ENCODE measurements around a stretch of chr21.

DNA sequence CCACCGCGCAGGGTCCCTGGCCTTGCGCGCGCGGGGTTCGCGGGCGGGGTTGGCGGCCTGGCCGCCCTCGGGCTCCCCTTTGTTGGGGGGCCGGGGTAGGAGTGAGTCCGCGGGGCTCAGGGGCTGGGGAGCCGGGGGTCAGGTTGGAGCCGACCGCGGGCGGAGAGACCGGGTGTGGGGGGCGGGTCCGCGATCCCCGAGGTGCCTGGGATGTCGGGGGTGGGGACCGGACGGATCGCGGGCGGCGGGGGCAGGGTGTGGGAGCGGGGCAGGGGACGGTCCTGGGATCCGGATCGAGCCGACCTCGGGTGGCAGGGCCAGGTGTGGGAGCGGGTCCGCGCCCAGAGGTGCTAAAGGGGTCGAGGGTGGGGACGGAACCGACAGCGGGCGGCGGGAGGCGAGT lies 4410.0 kb upstream of the TPTE start:
- RRBS = no CpG with 5 or more reads among the region's 48 CpGs

GRCh38 chr21:8397384-8397817 lies 2124.0 kb upstream of the TPTE start:
- RRBS = no CpG with 5 or more reads among the region's 74 CpGs

GRCh38 chr21:8991358-8991936 lies 1529.9 kb upstream of the TPTE start:
- RRBS = no CpG with 5 or more reads among the region's 11 CpGs

GRCh38 chr21:9000278-9001304 lies 1520.8 kb upstream of the TPTE start:
- RRBS = no CpG with 5 or more reads among the region's 4 CpGs

GRCh38 chr21:14121706-14122098 lies 89.1 kb downstream of the LIPI start:
- RRBS = no CpG with 5 or more reads among the region's 5 CpGs

- RRBS = no CpG with 5 or more reads among the region's 19 CpGs
Measured at GRCh38 chr21:14281060-14282016, 65.4 kb downstream of the RBM11 start.

DNA sequence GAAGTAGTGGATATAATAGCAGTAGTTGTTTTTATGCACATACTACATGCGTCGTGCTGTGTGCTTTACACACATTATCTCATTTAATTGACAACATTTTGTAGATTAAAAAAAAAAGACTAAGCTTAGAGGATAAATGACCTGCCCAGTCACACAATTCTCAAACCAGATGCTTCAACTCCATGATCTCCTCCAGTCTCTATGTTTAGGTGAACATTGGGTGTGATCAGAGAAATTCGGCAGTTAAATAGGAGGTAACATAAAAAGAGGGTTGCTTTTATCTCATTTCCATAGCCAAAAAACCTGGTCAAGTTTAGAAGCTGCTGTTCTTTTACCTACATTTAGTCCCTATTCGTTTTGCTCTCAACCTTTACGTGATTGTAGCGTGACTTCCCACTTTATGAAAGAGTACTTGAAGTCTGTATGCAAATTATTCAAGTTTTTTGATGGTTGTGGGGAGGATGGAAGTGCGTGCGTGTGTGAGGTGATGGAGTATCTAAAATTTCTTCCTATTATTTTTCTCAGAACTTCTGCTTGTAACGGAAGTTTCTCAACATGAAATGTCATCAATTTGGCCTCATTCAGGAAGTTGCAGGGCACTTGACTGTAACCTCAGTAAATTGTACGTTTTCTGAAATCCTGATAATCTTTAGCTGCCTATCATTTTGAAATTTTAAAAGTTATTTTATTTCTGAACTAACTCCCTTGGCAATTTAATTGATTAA lies 64.1 kb downstream of the SAMSN1 start:
- RRBS = no CpG with 5 or more reads among the region's 10 CpGs

GRCh38 chr21:14691875-14692484 lies 145.9 kb upstream of the SAMSN1 start:
- RRBS = no CpG with 5 or more reads among the region's 7 CpGs

DNA sequence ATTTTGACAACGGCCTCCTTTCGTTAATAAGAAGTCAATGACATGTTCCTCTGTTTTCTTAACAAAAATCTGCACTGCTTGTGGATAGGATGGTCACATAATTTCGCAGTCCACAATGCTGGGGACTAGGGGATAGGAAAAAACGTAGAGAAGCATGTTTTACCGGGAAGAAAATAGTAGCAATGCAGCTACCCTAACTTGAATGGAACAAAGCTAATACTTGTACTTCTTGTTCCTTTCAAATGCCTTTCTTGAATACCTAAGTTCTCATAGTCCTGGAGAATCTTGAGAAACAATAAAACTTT lies 195.9 kb downstream of the NRIP1 start:
- RRBS = no CpG with 5 or more reads among the region's 5 CpGs

DNA sequence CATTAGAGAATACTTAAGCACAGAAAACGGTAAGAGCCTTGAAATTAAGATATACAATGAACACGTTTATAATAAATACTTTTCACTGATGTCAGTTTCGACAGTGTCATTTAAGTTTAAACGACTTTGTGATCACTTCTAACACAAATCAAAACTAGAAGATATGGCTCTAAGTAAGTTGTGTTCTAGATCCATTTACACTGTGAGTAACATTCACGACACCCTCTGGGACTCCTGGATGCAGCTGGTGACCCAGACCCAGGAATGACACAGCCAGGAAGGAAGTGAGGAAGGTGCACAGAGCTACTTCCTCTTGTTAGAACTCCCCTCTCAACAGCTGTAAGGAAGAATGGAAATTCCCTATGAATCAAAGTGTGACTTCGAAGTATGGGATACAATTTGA lies 185.5 kb downstream of the NRIP1 start:
- RRBS = no CpG with 5 or more reads among the region's 6 CpGs

- RRBS = no CpG with 5 or more reads among the region's 8 CpGs
Measured at GRCh38 chr21:14964751-14965705, 99.8 kb downstream of the NRIP1 start.

DNA sequence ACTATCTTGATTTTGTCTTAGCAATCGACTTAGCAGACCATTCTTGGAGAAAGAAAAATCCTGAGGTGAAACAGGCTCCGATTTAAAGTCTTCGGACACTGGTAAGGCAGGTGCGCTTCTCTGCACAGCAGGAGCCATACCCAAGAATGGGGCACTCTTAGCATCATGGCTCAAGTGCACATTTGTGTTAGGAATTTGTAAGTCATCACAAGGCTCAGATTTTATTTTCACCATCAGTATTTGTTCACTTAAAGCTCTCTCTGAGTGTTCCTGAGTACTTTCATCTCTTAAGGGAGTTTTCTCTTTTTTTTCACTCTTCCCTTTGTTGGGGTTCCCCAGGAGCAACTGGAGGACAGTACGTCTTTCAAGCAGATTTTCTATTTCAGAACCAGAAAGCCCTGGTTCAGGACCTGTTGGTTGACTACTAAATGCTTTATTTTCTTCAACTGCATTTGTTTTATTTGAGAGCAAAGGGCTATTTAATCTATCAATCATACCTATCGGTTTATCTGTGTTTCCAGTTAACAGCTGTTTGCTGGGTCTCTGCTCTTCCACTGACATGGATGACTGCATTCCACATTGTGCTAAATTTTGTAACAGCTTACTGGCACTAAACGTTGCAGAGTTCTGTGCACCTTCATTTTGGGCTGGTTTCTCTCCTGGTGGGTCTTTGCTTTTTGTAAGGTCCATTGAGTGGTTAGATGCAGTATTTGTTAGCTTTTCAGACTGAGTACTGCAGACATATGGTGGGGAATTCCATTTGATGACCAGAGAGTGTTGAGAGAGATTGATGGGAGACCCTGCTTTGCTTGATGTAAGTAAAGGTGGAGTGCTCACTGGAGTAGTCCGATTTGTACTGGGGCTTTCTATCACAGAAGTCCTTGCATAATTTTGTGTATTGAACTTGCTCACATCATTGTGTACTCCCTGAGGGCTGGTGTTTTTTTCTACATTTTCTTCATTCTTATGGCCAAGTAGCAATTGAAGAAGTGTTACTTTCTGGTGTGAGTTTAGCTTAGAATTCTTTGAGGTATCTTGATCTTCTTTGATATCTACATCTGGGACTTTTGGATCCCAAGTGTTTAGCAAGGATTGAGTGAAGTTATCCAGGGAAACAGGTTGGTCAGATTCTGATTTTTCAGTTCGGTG lies 98.7 kb downstream of the NRIP1 start:
- RRBS = no CpG with 5 or more reads among the region's 9 CpGs

DNA sequence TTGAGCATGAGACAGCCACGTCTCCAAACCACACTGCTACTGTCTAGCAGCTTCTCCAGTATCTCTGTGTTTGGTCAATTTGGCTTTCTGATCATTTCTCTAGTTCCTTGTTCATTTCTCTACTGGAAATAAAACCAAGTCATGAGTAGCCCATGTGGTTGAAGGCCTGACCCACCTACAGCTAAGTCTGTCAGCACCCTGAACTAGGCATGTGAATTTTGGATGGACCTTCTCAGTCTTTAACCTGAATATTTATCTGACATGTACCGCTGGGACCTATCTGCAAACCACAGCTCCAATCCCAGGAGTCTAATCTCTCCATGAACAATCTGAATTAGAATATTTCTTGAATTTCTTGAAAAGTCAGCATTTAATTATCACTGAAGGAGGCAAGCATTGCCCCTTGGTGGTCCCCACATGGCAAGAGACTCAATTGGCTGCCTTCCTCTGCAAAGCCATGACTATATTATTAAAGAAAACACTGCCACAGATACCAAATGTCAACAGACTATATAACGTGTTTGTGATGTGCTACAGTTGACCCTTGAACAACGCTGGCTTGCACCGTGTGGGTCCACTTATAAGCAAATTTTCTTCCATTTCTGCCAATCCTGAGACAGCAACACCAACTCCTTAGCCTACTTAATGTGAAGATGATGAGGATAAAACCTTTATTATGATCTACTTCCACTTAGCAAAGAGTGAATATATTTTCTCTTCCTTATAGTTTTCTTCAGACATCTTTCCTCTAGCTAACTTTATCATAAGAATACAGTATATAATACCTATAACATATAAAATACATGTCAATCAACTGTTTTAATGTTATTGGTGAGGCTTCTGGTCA lies 66.6 kb downstream of the NRIP1 start:
- RRBS = no CpG with 5 or more reads among the region's 5 CpGs

DNA sequence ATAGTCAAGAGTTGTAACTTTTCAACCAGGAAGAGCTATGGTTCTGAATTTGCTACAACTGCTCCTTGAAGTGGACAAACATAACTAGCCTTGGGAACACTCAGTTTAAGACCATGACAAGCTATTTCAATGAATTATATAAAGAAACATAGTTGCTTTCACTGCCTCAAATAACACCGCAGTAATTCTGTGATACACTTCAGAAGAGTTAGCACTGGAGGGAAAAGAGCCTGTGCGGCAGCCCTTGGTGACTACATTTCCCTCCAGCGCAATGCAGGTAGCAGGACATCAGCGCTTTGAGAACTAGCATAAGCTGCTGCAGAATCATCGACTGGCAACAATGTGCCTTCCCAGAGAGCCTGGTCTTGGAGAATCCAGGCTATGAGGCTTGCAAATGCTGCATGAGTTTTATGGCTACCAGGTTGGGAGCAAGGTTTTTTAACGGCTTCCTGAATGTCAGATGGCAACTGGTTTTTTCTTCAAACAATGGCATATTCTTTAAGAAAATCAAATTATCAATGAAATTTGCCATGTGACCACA lies 7.5 kb downstream of the NRIP1 start:
- RRBS = no CpG with 5 or more reads among the region's 6 CpGs

- RRBS = no CpG with 5 or more reads among the region's 8 CpGs
Measured at GRCh38 chr21:15066206-15066798, 1.5 kb upstream of the NRIP1 start.

- RRBS = no CpG with 5 or more reads among the region's 11 CpGs
Measured at GRCh38 chr21:15138426-15139161, 73.8 kb upstream of the NRIP1 start.

DNA sequence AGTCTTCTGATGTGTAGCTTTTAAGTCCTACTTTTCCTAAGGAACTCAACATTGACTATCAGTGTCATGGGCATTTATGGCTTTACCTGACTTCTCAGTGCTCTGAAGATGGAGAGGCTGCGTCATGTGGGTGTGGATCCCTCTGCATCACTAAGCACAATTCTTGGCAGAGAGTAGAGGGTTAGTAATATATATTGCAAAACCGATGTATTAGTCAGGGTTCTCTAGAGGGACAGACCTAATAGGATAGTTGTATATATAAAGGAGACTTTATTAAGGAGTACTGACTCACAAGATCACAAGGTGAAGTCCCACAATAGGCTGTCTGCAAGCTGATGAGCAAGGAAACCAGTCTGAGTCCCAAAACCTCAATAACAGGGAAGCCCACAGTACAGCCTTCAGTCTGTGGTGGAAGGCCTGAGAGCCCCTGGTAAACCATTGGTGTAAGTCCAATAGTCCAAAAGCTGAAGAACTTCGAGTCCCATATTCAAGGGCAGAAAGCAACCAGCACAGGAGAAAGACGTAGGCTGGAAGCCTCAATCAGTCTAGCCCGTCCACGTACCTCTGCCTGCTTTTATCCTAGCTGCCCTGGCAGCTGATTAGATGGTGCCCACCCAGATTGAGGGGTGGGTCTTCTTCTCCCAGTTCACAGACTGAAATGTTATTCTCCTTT lies 159.7 kb upstream of the NRIP1 start:
- RRBS = no CpG with 5 or more reads among the region's 6 CpGs

DNA sequence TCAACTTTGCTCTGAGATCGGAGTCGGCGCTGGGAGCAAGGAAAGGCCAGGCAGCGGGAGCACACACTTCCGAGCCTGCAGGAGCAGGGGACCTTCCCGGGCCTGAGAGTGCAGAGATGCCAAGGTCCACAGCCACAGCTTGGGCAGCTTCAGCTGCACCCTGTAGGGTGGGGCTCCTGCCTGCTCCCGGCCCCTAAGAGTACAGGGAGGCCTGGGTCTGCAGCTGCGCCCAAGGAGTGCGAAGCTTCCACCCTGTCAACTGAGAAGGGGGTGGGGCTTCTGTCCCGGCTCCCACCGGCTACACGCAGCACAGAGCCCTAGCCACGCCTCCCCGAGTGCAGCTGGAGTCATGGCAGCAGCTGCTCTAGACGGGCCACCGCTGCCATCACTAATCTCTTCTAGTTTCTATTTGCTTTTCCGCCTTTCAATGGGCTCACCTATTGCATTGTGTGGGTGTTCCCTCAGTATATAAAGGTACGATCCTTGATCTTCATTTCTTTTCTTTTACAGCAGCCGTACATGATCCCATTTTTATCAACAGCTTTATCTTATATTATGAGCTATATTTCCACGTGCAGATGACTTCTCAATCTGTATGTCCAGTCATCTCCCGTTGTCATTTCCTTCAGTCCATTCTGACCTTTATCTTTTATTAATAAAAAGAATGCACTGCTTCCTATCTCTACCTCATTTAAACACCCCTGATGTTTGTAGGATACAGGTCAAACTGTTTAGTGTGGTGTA lies 225.8 kb upstream of the NRIP1 start:
- RRBS = 10% methylated on average over 2 of the region's 21 CpGs

GRCh38 chr21:15444117-15444867 lies 285.5 kb upstream of the USP25 start:
- RRBS = no CpG with 5 or more reads among the region's 6 CpGs

DNA sequence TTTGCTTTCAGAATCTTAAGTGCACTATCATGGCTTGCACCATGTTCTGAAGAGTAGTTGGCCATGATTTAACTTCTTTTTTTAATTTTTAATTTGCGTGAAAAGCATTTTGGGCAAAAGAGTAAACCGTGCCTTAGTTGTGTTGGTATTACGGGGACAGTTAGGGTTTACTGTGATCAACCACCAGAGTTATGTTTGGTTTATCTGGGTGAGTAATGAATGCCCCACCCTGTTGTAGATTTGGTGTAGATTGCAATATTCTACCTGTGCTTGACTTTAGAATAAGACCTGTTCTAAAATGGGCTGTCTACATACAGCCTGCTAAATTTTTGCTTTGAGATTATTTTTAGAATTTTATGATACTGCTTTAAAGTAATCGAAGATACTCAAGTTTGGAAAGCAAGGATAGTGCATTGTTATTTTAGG lies 1.4 kb downstream of the USP25 start:
- RRBS = no CpG with 5 or more reads among the region's 4 CpGs

Measured in HCT116 (cell line).